AG08470 (cell line): ENCODE measurements around the genes ANAPC5 and RNF34.

- RRBS: no CpG with 5 or more reads among the region's 12 CpGs
Observed at GRCh38 chr12:121278351-121278855, 18.1 kb downstream of the CAMKK2 start.

DNA sequence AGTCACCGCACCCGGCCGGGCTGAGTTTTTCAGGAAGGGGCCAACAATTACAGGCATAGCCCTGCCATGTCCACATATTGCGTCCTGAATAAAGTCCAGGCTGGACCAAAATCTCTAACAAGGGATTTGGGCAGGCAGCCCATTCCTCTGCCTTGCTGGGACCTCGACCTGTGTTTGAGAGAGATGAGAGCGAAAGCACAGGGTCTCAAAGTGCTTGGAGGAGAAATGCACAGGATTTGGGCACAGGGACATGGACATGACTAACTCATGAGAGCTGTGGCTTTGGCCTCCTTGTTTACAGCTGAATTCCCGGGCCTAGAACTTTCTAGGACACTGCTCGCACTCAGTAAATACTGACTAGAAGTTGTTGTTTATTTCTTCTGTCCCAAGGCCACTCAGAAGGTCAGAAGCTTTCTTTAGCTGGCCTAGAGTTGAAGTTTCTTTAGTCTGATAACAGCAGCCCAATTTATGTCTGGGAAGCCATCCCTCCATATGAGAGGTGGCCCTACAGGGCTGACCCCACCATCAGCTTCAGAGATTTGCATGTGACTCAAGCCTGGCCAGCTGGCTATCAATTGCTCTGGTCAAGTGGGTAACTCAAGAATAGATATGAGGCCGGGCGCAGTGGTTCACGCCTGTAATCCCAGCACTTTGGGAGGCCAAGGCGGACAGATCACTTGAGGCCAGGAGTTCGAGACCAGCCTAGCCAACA lies 11.7 kb downstream of the CAMKK2 start:
- RRBS: no CpG with 5 or more reads among the region's 13 CpGs

GRCh38 chr12:121351741-121352983 lies at the start of gene ANAPC5:
Gene ANAPC5 (minus strand): TSS chr12:121352411.
- RRBS: no CpG with 5 or more reads among the region's 65 CpGs

- RRBS: no CpG with 5 or more reads among the region's 11 CpGs
Observed at GRCh38 chr12:121375127-121375571, 22.9 kb upstream of the ANAPC5 start.

GRCh38 chr12:121388275-121388843 lies 11.6 kb upstream of the RNF34 start:
- RRBS: no CpG with 5 or more reads among the region's 7 CpGs

- RRBS: 2% methylated on average over 20 of the region's 24 CpGs
Observed at GRCh38 chr12:121400036-121400239, at the start of gene RNF34. Gene RNF34 (plus strand): TSS chr12:121400118.

- RRBS: no CpG with 5 or more reads among the region's 16 CpGs
Observed at GRCh38 chr12:121429839-121430635, 30.1 kb downstream of the RNF34 start.

GRCh38 chr12:121571430-121571685 lies 9.5 kb downstream of the KDM2B start:
- RRBS: no CpG with 5 or more reads among the region's 7 CpGs

DNA sequence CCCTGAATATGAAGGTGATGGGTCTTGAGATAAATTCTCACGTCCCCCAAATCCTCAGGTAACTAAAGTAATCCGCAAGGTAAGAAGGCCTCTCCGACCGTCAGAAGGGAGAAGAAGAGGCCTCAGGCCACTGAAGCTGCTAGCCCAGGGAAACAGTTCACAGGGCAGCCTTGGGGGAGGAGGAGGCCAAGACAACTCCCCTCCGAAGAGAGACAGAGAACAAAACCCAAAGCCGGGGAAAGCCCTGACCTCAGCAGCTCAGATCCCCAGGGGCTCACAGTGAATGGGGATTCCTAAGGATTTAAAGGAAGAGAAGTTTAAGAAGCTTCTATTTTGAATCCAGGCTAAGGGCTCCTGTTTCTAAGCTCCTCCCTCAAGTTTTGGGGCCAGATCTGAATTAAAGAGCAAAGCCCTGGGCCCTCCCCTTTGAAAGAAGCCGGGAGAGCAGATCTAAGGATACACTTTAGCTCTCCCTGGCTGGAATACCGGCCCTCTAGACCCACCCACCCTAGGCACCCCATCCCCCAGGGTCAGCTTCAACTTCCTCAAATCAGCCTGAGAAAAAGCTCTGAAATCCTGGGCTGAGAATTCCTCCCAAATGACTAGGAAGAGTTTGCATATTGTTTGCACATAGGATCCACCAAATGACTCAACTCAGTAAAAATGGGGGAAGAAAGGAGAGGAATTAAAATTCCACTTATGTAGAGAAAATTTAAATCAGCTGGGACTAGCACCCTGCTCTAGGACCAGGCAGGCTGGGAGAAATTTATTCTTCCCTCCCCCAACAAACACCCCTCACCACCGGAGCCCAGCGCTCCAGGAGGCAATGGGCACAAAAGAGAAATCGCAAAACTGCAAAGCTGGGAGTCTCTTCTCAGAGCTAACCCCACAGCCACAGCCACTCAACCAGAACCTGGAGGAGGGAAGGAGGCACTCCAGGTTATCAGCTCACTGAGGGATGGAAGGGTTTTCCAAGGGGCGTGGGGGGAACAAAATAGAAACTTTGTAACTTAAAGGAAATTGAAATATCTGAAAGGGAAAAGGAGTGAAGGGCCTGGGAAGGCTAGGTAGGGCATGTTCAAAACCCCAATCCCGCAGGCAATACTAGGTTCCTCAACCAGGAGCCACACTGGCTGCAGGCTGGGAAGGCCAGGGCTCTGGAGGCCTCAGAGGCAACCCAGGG lies 3.7 kb downstream of the KDM2B start:
- RRBS: no CpG with 5 or more reads among the region's 13 CpGs

DNA sequence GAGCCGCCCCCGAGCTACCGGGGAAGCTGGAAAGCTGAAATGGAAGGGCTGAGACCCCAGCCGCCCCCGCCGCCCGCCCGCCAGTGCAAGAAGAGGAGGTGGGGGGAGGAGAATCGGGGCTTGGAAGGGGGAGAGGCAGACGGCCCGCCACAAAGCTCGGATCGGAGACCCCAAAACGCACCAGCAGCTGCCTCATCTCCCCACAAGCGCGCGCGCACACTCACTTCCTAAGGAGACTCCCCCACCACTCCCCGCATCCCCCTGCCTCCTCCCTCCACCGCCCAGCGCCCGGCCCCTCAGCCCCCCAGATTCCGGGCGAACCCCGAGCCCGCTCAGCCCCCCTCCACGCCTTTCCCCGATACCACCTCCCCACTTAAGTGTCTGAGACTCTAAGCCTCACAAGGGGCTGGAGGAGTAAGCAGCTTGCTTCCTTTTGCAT lies 1.4 kb downstream of the KDM2B start:
- RRBS: no CpG with 5 or more reads among the region's 28 CpGs

- RRBS: no CpG with 5 or more reads among the region's 11 CpGs
Observed at GRCh38 chr12:121582072-121582608, 1.3 kb upstream of the KDM2B start.

DNA sequence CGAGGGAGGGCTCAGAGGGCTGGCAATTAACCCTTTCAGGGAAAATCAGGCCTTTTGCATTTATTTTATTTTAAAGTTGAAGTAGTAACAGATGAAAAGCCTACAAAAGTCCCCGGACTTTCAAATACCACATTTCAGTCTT lies 9.4 kb upstream of the KDM2B start:
- RRBS: no CpG with 5 or more reads among the region's 2 CpGs

- RRBS: no CpG with 5 or more reads among the region's 5 CpGs
Observed at GRCh38 chr12:121601063-121601468, 20.2 kb upstream of the KDM2B start.

DNA sequence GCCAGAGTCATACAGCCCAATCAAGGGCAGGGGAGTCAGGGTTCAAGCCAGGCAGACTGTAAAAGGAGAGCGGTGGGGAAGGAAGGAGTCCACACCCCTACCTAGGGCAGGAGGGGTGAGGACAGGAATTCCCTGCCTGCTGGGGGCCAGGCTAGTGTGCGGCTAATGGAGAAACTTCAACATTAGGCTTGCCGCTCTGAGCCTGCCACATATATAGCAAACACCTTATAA lies 31.0 kb downstream of the MORN3 start:
- RRBS: no CpG with 5 or more reads among the region's 3 CpGs

GRCh38 chr12:121753763-121754156 lies 39.7 kb downstream of the RHOF start:
- RRBS: no CpG with 5 or more reads among the region's 10 CpGs

- RRBS: no CpG with 5 or more reads among the region's 5 CpGs
Observed at GRCh38 chr12:121766270-121766995, 27.1 kb downstream of the RHOF start.

- RRBS: no CpG with 5 or more reads among the region's 13 CpGs
Observed at GRCh38 chr12:121798158-121798796, 4.8 kb upstream of the RHOF start.

DNA sequence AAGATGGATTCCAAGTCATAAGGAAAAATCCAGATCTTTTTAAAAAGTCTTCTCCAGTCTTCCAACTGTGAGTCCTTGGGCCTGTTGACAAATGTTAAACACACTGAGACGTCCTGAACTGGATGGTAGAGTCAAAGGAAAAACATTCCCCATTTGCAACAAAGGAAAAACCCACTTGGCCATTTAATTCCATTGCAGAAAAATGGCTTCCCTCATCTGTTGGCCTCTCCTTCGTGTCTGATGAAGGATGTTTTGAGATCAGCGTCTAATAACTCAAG lies 1.2 kb upstream of the SETD1B start:
- RRBS: no CpG with 5 or more reads among the region's 3 CpGs

GRCh38 chr12:121816879-121818090 lies 13.5 kb downstream of the SETD1B start:
- RRBS: 94% methylated on average over 15 of the region's 69 CpGs

DNA sequence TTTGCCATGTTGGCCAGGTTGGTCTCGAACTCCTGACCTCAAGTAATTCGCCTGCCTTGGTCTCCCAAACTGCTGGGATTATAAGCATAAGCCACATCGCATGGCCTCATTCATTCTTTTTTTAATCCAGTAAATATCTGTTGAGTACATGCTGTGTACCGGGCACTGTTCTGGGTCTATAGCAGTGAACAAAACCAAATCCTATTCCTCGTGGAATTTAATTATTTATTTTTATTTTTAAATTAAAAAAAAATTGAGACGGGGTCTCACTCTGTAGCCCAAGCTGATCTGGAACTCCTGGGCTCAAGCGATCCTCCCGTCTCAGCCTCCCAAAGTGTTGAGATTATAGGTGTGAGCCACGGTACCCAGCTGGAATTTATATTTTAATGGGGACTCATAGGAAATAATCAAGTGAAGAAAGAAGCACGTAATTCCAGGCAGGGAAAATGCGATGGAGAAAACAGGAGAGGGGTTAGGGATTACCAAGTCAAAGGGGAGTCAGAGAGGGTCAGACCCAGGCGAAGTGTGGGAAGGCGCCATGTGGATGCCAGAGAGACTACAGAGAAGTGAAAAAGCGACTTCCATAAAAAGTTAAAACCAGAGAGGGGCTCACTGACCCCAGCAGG lies 22.1 kb downstream of the SETD1B start:
- RRBS: no CpG with 5 or more reads among the region's 14 CpGs